LHCN-M2 (cell line): Measurements from ENCODE around the genes PTPRZ1 and ZNF800.

DNA sequence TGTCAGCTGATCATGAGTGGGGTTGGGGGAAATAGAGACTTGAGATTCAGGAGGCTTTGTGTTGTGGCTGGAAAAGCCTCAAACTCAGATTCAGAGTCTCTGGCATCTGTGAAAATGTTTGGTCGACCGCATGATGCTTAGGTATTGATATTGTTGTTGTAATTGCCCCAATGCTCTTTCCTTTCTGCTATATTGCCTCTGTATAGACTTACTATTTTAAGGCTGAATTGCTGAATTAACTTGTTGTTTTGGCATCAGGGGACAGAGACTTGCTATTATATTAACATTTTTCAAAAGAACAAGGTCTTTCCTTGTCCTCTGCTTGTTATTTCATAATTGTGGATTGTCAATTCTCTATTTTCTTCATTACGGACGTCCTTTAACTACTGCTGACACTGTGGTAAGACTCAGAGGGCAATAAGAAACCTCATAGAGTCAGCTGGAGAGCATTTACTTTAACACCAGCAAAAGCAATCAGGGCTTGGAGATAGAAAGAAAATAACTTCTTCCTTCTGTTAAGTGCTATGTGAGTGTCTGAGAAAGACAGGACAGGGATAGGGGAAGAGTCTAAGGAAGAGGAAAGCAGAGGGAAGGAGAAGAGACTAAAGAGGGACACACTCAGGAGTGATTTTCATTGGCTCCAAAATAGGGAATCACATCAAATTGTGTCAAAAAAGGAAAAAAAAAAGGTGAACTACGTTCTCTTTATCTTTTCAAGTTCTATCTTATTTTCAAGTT, 17.6 kb downstream of the CPED1 start:
- RAMPAGE, long total RNA = no peak

- RAMPAGE, long total RNA = no peak
Measured at GRCh38 chr7:121372418-121373117, 23.5 kb downstream of the FAM3C start.

- RAMPAGE, long total RNA = no peak
Measured at GRCh38 chr7:121519915-121520845, 124.1 kb upstream of the FAM3C start.

DNA sequence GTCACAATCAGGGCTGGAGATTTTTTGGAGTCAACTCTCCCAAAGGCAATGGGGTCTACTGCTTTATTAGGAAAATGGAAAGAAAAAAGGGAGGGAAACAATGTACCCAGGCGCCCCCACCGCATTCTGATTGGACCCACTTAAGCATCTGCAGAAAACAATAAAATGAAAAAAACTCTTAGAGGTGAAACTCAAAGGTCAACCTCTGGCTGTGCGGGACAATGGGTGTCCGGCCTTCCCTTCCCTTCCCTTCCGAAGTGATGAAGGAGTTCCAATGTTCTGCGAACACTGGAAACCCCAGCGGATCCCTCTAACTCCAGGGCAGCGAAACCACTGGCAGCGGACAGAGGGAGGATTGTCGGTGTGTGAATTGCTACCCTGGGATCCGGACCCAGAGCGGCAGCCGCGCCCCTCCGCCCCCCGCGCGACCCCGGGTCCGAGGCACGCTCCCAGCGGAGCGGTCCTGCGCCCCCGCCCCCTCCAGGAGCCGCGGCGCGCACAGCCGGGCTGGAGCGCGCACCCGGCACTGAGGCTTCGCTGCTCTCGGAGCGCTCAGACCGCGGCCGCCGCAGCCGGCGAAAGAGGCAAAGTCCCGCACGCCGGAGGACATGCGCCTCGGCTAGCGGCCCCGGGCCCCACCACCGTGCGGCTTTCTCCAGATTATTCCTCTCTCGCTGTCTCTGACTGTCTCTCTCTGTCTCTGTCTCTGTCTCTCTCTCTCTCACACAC, at the start of gene PTPRZ1:
TSS of gene PTPRZ1 (plus strand) at position 555 of the 729 bp plus-strand sequence.
- RAMPAGE, long total RNA = no peak

GRCh38 chr7:122284261-122284586, 20.3 kb downstream of the FEZF1 start:
- RAMPAGE, long total RNA = no peak

- RAMPAGE, long total RNA = no peak
Measured at GRCh38 chr7:122284587-122285229, 19.8 kb downstream of the FEZF1 start.

- RAMPAGE, long total RNA = no peak
Measured at GRCh38 chr7:122316999-122317620, 12.6 kb upstream of the FEZF1 start.

DNA sequence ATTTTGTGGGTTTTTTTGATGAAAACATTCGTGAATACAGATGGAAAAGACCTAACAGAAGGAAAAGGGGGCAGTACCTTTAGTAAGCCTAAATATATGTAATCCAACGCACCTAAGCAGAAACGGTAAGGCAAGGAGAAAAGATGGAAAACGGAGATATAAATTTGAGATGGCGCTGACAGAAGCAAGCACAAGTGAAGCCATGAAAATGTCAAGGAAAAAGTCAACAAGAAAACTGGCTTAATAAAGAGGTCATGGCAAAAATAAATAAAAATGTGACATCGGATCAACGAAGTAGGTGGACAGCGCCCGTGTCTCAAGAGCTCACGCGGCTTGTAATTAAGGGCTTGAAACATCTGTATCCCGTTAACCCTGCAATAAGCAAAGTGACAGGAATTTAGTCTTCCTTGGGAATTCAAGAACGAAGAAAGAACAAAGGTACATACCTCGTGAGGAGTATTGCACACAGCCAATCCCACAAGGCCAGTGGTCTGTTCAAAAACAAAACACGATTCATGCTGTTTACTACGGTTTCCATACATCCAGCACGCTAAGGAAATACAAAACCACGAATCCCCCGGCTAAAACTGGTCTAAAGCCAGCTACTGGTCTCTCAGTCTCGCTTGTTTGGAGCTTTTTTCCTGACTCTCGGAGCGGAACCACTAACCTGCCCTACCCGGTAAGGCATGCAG, 514 bp downstream of the NDUFA5 start:
- RAMPAGE, long total RNA = no peak

GRCh38 chr7:123671468-123672160, 15.9 kb downstream of the LMOD2 start:
- RAMPAGE, long total RNA = no peak

DNA sequence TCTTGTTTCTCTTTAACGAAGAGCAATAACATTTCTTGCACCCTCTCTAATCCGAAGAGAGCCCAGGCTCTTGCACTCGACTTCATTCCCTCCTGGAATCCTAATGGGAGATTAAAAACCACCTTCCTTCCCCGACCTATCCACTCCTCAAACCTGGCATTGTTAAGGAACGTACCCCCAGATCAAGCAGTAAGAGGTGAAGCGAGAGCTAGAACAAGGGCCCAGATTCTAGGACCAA, 837 bp downstream of the WASL start:
- RAMPAGE, long total RNA = no peak

- RAMPAGE, long total RNA = no peak
Measured at GRCh38 chr7:124764660-124765080, 922 bp downstream of the GPR37 start.

- RAMPAGE, long total RNA = no peak
Measured at GRCh38 chr7:126667806-126668358, 584.9 kb downstream of the GRM8 start.

DNA sequence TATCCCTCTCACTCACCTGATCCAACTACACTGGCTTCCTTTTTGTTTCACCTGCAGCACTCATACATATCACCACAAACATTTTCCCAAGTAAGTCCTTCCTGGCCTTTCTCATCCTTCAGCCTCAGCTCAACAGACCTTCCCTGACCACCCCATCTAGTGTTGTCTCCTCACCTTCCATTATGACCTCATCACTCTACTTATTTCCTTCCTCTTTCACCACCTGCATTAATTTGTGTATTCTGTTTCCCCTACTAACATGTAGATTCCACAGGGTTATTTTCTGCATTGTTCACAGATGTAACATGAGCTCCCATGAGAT, 140.6 kb downstream of the GRM8 start:
- RAMPAGE, long total RNA = no peak

DNA sequence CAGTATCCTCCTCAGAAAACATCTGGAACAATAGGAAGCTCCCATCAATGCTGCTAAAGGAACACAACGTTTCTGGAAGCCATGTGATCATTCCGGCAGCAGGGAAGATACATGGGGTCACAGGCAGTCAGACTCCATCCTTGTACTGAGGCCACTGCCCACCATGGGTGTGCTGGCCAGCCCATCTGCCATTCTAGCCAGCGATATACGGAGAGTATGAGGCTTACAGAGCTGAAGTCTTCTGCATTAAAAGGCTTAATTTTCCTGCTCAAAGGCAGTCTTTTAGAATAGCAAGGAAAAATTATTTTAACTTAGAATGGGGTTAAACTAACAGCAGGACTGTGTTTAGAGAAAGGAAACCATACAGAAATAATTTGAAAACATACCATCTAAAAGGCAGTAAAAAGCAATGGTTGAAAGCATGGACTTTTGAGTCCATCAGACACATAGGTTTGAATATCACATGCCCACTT, 25.0 kb downstream of the GRM8 start:
- RAMPAGE, long total RNA = no peak

DNA sequence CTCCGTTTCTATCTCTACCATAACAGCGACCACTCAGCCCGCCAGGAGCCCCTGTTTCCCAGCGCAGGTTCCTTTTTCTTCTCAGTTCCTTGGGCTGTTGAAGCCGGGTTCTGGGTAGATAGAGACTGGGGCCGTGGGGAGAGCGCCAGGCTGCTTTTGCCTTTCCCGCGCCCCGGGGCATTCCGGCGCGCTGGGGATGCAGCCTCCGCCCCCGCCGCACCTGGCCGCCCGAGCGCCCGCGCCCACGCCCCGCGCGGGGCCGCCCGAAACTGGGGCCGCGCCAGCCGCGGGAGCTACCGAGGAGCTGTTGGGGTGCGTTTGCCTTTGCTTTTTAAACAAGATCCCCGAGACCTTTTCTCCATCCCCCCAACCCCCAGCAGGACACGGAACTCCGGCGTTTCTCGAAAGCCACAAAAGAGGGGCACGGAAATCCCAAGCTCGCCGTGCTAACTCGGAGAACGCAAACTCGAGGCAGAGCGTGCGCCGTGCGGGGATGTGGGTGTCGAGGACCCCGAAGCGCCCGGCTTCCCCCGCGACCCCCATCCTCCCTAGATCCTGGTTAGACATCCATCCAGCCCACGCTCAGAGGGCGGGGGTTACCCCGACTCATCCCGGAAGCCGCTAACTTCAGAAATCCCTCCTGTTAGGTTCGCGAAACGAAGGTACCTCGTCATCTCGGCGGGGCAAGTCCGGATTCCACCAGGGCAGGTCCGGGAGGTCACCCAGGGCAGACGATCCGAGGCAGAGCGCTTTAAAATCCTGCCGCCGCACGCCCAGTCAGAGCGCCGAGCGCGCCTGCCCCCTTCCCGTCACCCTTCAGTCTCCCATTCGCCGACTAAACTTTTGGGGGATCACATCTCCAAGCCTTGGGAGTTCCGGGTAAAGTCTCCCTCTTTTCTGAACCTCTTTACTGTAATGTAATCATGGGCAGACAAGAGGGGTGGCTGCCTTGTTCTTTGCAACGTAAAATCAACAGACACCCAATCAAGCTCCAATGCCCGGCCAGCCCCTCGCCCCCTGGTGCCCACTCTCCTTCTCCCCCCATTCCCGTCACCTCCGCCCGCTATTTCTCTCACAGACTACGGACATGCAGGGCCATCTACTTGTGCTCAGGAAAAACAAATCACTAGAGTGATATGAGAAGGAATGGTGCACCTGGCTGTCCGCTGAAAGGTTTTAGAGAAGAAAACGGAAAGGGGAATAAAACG, 874 bp downstream of the GRM8 start:
- RAMPAGE, long total RNA = no peak

DNA sequence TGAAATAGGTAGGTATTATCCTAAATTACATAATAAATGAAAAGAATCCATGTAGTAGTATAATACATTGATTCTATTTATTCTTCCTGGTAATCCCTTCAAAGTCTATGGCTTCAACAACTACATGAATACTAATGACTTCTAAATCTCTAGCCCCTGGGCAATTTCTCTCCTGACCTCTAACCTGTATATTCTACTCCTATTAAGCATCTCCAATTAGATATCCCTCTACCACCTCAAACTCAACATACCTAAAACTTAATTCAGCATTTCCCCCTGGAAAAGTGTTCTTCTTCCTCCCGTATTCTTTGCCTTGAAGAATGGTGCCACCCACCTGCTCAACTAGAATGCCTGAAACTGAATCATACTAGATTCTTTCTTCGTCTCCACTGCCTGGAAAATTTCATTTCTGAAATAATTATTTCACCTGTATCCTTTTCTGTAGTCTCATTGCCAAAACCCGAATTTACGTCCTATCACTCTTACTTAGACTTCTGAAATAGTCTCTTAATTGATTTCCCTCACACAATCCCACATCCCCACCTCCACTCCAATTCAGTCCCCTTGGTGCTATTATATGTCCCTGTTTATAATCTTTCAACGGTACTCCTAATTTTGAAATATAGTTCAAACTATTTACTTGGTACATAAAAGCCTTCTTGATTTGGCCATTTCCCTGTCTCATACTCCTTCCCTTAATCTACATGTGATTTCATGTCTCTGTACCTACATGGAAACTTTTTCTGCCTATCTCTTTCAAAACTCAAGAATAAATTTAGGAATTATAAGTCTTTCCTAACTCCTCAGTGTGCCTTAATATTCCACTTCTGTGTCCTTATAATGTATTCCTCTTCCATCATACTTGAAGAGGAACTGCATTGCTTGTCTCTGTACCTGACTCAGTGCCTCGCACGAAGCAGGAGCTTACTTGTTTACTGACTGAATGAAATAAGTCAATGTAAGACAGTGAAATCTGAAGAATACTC, 34.3 kb downstream of the ZNF800 start:
- RAMPAGE, long total RNA = no peak

DNA sequence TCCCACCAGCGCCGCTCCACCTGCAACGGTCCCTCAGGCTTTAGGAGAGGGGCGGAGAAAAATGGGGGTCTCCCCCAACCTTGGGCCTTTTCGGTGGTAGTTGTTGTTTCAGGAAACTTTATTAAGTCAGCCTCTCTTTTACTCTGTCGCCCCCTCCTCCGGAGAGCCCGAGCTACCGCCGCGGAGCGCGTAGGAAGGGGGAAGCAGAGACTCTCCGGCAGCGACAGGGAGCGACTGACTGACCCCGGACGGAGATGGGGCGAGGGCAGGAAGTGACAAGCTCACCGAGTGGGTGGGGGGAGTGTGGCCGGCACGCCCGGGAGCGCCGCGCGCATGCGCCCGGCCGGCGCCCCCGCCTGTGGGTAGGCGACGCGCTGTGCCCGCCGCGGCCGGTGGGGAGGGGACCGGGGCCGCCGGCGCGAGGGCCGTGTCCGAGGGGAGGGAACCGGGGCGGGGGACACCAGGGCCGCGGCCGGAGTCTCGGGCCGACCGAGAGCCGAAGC, at the start of gene ZNF800:
TSS of gene ZNF800 (minus strand) at position 240 of the 503 bp plus-strand sequence.
- RAMPAGE, long total RNA = no peak

- RAMPAGE, long total RNA = no peak
Measured at GRCh38 chr7:127864692-127865234, 166.5 kb downstream of the LRRC4 start.

DNA sequence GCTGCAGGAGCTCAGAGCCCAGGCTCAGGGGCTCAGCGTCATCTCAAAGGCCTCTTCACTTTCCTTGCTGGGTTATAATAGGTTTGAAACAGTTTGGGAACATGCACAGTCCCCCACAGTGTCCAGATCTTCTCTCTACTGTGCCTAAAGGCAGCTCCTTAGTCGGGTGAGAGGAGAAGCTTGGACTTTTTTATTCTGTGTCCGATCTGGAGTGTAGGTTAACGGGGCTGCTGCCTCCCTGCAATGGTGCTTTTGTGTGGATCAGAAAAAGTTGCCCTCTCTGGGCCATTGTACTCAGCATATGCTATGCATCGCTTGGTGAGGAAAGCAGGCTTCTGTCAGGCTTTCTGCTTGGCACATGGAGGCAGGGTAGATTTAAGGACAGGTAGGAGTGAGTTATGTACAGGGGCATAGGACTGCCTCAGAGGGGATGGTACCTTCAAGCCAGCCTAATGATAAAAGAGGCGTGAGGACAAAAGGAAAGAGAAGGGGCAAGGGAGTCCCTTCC, 30.7 kb upstream of the LRRC4 start:
- RAMPAGE, long total RNA = no peak

DNA sequence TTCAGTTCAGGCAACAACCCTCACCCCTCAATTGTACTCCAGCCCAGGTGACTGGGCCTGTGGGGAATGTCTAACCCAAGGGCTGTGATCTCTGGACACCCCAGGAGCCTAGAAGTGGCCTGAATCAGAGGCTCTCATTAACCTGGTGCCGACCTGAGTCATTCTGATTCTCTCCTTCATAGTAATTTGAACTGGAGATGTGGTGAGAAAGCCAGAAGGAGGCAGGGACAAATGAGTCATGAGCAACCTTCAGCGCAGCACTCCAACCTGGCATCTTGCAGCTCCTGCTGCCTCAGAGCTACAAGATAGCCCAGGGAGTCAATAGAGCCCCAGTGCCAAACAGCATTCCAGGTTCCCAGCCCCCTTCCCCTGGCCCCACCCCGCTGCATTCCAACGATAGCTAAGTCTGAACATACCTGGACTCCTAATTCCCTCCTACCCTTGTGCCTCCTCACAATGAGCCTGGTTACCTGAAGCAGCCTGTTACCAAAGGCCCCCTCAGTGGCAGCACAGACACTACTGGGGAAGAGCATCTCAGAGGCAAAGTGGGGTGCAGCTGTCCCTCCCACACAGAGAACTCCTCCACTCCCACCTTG, 77.0 kb upstream of the LEP start:
- RAMPAGE, long total RNA = no peak